ENCODE measurements around the gene NQO1.

GRCh38 chr16:68284759-68285351, 20.5 kb downstream of the SLC7A6 start:
- PRO-cap, 2 experiments, result no peak in any of the 2 experiments
- RAMPAGE, long total RNA, 4 experiments, result no peak in any of the 4 experiments

DNA sequence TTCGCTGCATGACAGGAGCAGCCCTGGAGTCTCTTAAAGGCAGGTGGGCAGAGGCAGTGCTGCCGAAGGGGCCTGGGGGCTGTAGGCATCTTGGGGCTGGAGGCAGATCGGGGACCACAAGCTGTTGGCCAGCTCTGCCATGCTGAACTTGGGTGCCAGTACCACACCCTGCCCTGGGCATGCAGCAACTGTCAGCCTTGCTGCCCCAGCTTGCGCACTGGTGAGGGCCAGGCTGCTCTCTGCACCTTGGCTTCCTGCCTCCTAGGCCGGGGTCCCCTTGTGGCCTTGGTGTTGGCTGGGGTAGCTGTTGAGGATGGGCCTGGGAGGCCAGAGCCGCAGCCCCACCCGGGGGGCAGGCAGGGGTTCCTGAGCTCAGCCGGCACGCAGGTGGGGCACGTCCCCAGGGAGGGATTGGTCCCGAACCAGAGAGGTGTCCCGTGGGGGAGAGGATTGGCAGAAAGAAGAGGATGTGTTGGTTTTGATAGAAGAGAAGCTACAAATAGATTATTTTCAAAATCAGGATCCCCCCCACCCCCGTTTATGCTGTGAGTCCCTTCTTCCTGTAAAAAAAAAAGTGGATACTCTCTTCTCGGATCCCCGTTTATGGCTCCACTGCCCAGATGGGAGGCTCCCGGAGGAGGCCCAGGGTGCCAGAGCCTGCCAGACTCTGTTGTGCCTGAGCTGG, 49.1 kb downstream of the PRMT7 start:
- PRO-cap, 2 experiments, result no peak in any of the 2 experiments
- RAMPAGE, long total RNA, 4 experiments, result start-site peak on the plus strand in 2 of 4 experiments, centred at positions 139 to 324 of the sequence, 8 to 10 reads per replicate

- PRO-cap, 2 experiments, result peak in 1 of 2 experiments; most common plus-strand start chr16:68539604 (in 1); most common minus-strand start chr16:68539677 (in 1)
- RAMPAGE, long total RNA, 4 experiments, result start-site peak on the plus strand in 2 of 4 experiments, at chr16:68539810-68539962 at its widest, 6 to 20 reads per replicate
Measured at GRCh38 chr16:68539371-68540052, 421 bp downstream of the ZFP90 start.

GRCh38 chr16:68548918-68549258, 9.8 kb downstream of the ZFP90 start:
- PRO-cap, 2 experiments, result no peak in any of the 2 experiments
- RAMPAGE, long total RNA, 4 experiments, result no peak in any of the 4 experiments

DNA sequence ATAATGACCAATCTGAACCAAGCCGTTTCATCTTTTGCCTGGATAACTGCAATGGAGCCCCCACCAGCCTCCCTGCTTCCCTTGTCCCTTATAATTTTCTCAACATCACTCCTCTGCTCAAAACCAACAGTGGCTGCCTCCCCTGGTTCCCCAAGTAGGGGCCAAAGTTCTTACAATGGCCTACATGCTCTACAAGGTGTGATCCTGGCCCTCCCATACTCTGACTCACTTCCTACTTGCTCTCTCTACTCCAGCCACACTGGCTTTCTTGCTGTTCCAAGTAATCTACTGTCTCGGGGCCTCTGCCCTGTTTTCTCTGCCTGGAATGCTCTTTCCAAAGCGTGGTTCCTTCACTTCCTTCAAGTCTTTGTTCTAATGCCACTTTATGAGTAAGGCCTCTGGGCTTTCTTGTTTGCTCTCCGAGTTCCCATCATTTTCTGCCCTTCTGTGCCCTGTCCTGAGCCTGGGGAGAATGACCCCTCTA, 4.2 kb upstream of the CDH3 start:
- PRO-cap, 2 experiments, result no peak in any of the 2 experiments
- RAMPAGE, long total RNA, 4 experiments, result no peak in any of the 4 experiments

DNA sequence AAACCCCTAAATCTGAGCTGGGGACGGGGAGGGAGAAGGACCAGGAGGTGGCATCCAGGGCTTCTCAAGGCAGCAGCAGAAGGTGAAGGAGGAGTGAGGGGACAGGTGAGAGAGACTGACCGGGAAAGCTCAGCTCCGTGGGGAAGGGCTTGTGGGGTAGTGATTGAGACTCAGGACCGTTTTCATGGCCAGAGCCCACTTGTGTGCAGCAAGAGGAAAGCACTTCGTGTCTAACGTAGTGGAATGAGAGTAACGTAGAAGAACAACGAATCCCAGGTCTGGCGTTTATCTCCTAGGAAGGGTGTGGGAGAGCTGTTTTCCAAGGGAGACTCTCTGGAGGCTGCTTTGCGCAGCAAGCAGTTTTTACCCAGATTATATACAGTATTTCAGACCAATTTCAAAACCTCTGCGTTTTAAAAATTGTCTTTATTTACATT, 1.3 kb upstream of the CDH3 start:
- PRO-cap, 2 experiments, result no peak in any of the 2 experiments
- RAMPAGE, long total RNA, 4 experiments, result no peak in any of the 4 experiments

GRCh38 chr16:68644278-68644534, 904 bp upstream of the CDH3 start:
- PRO-cap, 2 experiments, result no peak in any of the 2 experiments
- RAMPAGE, long total RNA, 4 experiments, result no peak in any of the 4 experiments

DNA sequence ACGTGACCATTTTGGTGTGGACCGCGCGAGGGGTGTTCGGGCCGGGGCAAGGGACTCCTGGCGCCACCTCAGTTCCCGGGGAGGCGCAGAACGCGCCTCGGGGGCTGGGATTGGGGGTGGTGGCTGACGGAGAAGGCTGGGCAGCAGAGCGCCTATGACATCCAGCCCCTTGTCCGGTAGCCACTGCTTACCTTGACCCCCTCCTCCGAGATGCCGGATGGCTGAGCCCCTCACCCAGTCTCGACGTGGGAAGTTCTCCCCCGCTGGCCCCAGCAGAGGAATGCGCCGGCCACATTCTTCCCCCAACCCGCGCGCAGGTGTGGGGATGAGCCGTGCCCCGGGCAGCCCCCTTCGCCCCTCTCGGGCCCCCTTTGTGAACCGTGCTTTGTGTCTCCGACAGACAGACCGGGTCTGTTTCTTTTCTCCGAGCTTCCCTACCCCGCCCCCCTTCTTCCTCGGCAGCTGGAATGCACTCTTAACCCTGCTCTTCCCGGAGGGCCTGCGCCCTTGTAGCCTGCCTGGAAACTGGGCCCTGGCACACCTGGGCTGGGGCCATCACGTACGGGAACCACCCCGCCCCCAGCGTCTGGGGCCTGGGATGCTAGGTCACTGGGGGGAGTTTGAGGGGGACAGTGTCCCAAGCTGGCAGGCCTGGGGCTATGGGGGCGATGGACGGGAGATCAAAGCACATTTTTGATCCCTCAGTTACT, 834 bp downstream of the CDH3 start:
- PRO-cap, 2 experiments, result no peak in any of the 2 experiments
- RAMPAGE, long total RNA, 4 experiments, result no peak in any of the 4 experiments

- PRO-cap, 2 experiments, result no peak in any of the 2 experiments
- RAMPAGE, long total RNA, 4 experiments, result no peak in any of the 4 experiments
Measured at GRCh38 chr16:68724684-68725320, 12.3 kb upstream of the CDH1 start.

GRCh38 chr16:68744430-68745215, 7.5 kb downstream of the CDH1 start:
- PRO-cap, 2 experiments, result no peak in any of the 2 experiments
- RAMPAGE, long total RNA, 4 experiments, result no peak in any of the 4 experiments

- PRO-cap, 2 experiments, result no peak in any of the 2 experiments
- RAMPAGE, long total RNA, 4 experiments, result no peak in any of the 4 experiments
Measured at GRCh38 chr16:68770306-68771060, 33.4 kb downstream of the CDH1 start.

DNA sequence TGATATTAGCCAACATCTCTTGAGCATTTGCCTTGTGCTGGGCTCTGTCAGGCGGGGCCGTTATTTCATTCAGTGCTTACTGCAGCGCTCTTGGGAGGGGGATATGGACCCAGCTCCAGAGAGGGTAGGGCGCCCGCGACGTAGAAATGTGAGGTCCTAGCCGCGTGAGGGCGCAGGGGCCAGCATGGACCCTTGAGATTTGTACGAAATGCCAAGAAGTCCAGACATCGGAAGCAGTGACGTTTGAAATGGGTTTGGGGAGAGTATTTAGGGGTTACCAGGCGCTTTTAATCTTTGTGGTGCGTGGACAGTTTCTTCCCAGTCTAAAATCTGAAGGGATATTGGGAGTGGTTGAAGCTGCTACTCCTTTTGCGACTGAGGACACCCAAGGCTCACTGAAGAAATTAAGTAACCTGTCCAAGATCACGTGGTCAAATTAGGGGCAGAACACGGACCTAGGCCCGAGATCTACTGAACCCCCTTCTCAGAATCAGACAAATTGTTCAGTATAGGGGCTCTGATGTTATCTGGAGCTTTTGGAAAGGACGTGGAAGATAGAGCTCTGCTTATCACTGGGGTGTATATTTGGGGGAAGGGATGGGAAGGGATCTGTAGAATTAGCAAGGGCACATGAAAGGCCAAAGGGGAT, 716 bp downstream of the TANGO6 start:
- PRO-cap, 2 experiments, result peak in 1 of 2 experiments; most common minus-strand start position 377 of the sequence (in 1)
- RAMPAGE, long total RNA, 4 experiments, result no peak in any of the 4 experiments

DNA sequence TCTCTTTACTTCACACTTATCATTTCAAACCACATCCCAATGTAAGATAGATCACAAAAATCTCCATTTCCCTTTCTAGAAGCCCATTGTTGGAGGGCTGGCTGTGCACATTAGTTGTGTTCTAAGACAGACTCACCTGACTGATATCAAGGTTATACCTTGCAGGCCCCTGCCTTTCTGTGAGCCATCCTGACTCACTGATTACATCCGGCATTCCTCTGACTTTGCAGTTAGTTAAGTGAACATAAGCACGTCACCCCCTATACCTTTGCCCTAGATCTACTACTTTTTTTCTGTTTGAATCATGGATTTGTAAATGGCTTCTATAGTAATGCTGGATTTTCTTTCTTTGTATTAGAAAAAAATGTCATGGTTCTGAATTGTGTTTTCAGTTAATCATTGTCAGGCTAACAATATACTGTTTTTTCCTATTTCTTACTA, 78.3 kb downstream of the TANGO6 start:
- PRO-cap, 2 experiments, result no peak in any of the 2 experiments
- RAMPAGE, long total RNA, 4 experiments, result no peak in any of the 4 experiments

GRCh38 chr16:69109400-69109912, 4.0 kb downstream of the HAS3 start:
- PRO-cap, 2 experiments, result no peak in any of the 2 experiments
- RAMPAGE, long total RNA, 4 experiments, result start-site peak on the plus strand in 1 of 4 experiments, at chr16:69109341-69109864 at its widest, 21 reads per replicate

GRCh38 chr16:69188571-69189054, 1.6 kb downstream of the SNTB2 start:
- PRO-cap, 2 experiments, result no peak in any of the 2 experiments
- RAMPAGE, long total RNA, 4 experiments, result start-site peak on the plus strand in 1 of 4 experiments, at chr16:69188804-69188853 at its widest, 7 reads per replicate

DNA sequence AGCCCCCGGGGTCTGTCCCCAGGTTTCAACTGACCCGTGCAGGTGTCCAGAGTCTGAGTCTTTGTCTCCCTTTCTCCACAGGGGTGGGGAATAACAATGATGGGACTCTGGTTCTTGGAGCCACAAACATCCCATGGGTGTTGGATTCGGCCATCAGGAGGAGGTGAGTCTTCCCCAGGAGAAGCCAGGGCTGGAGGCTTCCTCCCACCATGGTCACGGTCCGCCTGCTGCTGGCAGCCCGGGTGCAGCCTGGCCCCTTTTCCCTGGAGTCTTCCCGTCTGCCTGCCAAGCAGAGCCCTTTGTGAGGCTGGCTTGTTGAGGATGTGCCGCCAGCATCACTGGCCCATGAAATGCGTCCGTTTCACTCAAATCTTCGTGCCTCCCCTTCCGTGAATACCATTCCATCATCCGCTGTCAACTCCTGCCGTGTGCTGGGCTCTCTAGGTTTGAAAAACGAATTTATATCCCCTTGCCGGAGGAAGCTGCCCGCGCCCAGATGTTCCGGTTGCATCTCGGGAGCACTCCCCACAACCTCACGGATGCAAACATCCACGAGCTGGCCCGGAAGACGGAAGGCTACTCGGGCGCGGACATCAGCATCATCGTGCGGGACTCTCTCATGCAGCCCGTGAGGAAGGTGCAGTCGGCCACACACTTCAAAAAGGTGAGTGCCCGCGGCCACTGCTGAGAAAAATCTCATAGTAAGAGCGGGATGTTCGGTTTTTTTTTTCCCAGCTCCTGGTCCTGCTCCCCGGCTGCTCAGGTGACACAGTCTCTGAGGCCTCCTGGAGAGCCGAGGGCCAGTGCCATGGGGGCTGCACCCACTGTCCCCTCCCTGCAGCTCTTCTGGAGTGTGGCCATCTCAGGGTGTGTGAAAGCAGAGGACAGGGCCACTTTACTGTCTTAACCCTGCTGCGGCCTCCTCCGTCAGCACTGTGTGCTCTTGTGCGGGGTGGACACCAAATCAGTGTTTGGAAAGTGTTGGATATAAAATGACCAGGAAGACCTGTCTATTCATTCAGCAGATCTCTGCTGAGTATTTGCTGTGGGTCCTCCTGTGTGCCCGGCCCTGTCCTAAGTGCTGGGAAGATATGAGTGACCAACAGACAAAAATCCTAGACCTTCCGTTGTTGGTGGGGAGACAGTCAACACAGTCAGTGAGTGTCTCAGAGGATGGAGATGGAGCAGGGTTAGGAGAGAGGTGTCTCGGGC, 9.4 kb downstream of the PDF start:
- PRO-cap, 2 experiments, result no peak in any of the 2 experiments
- RAMPAGE, long total RNA, 4 experiments, result no peak in any of the 4 experiments

DNA sequence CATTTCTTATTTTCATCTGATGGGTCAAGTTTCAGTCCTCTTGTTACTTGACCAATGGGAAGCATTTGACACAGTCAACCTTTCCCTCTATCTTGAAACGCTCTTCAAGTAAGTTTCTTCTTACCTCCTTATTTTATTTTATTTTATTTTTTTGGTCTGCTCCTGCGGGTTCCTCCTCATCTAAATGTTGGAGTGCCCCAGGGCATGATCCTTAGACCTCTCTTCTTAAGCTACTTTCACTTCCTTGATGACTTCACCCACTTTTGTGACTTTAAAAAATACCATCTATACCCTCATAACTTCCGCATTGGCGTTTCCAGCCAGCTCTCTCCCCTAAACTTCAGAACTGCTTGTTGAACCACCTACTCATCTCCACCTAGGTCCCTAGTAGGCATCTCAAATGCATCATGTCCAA, 51.5 kb upstream of the NFAT5 start:
- PRO-cap, 2 experiments, result no peak in any of the 2 experiments
- RAMPAGE, long total RNA, 4 experiments, result no peak in any of the 4 experiments

DNA sequence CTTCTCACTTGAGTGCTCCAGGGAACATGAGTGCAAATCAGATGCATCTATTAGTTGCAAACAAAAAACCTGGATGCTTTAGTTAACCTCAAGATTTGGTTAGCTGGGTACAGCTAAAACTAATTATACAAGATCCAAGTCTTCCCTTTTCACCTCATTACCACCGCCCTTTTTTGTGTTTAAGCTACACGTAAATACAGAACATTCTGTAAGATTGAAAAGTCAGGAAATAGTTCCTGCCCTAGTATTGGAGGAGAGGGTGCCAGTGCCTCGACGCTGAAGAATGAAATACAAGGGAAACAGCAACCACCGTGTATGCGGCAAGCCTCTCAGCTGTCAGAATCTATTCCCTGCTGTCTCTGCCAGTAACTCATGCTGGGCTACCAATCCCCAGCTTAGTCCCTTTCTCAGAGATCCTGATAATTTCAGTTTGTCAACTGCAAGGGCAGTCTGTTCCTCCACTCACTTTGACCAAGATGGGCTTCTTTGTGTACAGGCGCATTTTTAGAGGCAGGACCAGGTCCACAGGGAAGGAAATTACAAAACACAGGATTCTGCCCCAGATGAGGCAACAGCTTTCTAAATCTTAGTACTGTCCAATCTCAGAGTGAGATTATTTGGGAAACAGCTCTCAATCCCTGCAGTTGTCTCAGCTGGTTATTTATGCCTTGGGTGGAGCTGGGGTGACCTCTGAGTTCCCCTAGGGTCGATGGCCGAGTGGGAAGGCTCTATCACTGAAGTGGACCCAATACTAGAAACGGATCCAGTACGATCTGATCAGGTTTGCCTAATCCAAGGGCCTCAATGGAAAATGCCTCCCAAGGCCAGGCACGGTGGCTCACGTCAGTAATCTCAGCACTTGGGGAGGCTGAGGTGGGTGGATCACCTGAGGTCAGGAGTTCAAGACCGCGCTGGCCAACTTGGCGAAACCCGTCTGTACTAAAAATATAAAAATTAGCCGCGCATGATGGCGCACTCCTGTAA, 1.3 kb downstream of the NQO1 start:
- PRO-cap, 2 experiments, result no peak in any of the 2 experiments
- RAMPAGE, long total RNA, 4 experiments, result no peak in any of the 4 experiments

- PRO-cap, 2 experiments, result peak in 2 of 2 experiments; most common plus-strand start chr16:69726540 (in 1); most common minus-strand start chr16:69726439 (in 2)
- RAMPAGE, long total RNA, 4 experiments, result start-site peak on the plus strand in 1 of 4 experiments, at chr16:69726710-69726841 at its widest, 9 reads per replicate; start-site peak on the minus strand in 4 of 4 experiments, at chr16:69726437-69726562 at its widest, 13 to 191 reads per replicate
Measured at GRCh38 chr16:69726055-69727204, at the start of gene NQO1. TSS of gene NQO1 (minus strand) at chr16:69726560.

- PRO-cap, 2 experiments, result no peak in any of the 2 experiments
- RAMPAGE, long total RNA, 4 experiments, result no peak in any of the 4 experiments
Measured at GRCh38 chr16:69764174-69764502, 2.0 kb downstream of the WWP2 start.